SUDHL5 (cell line): ENCODE results near the genes TOP2A, SMARCE1, KRT40, KRTAP3-3, KRTAP3-2 and KRTAP2-4.

DNA sequence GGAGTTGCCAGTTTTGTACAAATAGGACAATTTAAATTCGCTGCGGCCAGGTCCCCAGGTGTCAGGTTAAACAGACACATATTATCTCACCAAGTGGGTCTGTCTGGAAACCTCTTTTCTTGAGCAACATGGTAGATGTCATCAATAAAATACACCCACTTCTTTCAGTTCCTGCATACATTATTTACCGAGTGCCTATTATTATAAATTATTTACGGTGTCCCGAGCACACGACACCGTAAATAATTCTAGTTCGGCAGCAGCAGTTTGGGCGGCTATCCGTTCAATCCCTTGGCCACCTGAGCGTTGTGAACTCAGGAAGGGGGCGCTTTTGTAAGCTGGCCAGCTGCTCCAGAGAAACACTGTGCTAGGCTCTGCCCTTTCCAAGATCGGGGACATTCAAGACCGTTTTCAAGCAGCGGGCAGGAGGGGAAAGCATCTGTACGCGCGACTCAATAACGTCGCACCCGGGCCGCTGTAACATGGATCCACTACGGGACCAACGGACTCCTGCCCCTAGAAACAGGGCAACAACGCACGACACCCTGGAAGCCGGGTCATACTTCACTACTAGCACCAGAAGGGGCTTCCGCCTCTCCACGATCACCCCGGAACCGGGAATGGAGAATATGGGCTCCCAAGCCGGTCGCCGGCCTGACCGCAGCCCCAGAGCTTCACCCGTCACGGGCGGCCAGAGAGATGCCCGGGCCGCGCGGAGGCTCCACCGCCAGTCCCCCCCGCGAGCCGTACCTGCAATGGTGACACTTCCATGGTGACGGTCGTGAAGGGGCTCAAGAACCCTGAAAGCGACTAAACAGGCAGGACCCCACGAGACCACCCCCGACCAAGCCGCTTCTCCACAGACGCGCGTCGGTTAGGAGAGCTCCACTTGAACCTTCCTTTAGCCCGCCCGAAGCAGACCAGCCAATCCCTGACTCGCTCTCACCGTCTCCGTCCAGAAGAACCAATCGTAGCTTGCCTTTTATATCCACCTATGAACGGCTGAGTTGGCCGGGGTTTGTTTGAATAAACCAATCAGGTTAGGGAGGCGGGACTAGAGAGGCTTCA lies at the start of gene TOP2A:
TOP2A (minus strand) TSS at position 876 of the 1,068 bp plus-strand sequence.
- PRO-cap, result bidirectional peak, plus-strand start at position 455 of the sequence, minus-strand start at position 307 of the sequence; bidirectional peak, plus-strand start at position 666 of the sequence, minus-strand start at position 622 of the sequence; unidirectional peak, minus-strand start at position 757 of the sequence; bidirectional peak, plus-strand start outside the sequence, minus-strand start at position 861 of the sequence

- PRO-cap, result no peak
Observed at GRCh38 chr17:40450061-40450693, 6.9 kb downstream of the IGFBP4 start.

- PRO-cap, result no peak
Observed at GRCh38 chr17:40460405-40461083, 17.3 kb downstream of the IGFBP4 start.

- PRO-cap, result no peak
Observed at GRCh38 chr17:40486908-40487503, 14.4 kb downstream of the TNS4 start.

DNA sequence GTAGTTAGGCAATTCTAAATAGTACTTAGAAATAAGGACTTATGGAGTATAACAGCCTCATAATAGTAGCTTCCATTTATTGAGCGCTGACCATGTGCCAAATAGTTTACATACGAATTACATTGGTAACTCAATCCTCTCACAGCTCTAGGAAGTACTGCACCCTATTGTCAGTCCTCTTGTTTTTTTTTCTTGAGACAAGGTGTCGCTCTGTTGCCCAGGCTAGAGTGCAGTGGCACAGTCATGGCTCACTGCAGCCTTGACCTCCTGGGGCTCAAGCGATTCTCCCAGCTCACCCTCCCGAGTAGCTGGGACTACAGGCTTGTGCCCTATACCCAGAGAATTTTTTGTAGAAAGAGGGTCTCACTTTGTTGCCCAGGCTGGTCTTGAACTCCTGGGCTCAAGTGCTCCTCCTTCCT lies 3.0 kb downstream of the TNS4 start:
- PRO-cap, result no peak

GRCh38 chr17:40564119-40564555 lies 1.1 kb downstream of the CCR7 start:
- PRO-cap, result no peak

DNA sequence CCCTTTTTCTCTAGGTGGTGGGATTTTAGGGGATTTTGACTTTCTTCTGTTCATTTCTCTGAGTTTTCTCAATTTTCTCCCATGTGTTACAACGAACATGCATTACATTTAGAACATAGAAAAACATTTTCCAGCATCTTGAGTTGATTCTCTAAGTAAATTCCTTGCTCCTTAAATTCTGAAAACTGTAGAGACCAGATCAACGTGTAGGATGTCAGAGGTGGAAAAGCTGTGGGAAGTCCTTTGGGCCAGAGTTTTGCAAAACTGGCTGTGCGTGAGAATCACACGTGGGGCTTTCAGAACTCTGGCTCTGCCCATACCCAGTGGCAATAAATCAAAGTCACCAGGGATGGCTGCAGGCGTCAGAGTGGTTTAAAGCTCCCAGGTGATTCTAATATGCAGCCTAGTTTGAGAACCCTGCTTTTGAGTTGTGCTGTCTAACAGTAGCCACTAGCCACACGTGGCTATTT lies 36.2 kb upstream of the CCR7 start:
- PRO-cap, result no peak

GRCh38 chr17:40647692-40647980 lies at the start of gene SMARCE1:
TSS of gene SMARCE1 (minus strand) at chr17:40647818.
- PRO-cap, result bidirectional peak, plus-strand start at chr17:40648080, minus-strand start at chr17:40647840

- PRO-cap, result no peak
Observed at GRCh38 chr17:40719477-40720162, 16.1 kb upstream of the KRT24 start.

DNA sequence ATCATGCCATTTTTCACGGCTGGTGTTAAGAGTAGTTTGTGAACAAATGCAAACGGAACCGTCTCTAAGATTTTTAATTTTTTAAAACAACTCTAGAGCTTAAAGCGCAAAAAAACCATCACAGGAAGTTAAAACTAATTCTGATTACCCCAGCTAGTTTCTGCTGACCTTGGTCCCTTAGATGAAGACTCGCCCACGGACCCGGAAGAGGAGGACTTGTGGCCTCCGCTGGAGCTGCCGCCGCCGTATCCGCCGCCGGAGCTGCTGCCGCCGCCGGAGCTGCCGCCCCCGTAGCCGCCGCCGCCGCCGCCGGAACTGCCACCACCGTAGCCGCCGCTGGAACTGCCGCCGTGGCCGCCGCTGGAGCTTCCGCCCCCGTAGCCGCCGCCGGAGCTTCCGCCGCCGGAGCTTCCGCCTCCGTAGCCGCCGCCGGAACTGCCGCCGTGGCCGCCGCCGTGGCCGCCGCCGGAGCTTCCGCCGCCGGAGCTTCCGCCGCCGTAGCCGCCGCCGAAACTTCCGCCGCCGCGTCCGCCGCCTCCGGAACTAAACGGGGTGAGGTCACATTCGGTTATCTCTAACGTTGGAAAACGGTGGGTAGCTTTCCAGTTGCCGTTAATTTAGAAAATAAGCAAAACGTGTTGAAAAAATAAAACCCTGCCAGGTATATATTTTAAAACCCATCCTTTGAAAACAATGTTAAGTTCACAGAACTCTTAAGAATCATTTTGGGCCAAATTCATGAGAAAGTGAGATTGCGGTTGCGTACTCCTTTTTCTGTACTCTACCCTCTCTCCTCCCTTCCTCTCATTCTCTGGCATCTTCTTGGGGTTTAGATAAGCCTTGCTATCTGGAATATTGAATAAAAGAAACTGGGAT lies 3.6 kb downstream of the KRT10 start:
- PRO-cap, result bidirectional peak, plus-strand start at position 180 of the sequence, minus-strand start at position 191 of the sequence; bidirectional peak, plus-strand start at position 527 of the sequence, minus-strand start at position 344 of the sequence

- PRO-cap, result no peak
Observed at GRCh38 chr17:40819495-40819836, 2.9 kb downstream of the KRT10 start.

DNA sequence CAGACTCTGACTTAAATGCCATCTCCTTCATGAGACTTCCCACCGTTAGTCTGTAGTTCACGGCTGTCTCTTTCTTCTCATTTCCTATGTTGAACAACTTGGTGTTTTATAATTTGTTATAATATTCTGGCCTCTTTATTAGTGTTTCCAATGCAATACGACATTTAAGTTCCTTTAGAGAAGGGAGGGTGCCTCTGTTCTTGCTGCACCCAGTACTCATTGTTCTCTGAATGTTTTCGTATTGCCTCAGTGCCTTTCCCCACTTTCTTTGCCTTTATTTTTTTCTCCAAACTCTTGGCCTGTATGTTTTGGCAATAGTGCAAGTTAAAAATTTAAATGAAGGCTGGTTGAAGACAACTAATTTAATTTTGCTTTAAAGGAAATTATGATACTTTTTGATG lies 6.2 kb upstream of the KRT10 start:
- PRO-cap, result no peak

DNA sequence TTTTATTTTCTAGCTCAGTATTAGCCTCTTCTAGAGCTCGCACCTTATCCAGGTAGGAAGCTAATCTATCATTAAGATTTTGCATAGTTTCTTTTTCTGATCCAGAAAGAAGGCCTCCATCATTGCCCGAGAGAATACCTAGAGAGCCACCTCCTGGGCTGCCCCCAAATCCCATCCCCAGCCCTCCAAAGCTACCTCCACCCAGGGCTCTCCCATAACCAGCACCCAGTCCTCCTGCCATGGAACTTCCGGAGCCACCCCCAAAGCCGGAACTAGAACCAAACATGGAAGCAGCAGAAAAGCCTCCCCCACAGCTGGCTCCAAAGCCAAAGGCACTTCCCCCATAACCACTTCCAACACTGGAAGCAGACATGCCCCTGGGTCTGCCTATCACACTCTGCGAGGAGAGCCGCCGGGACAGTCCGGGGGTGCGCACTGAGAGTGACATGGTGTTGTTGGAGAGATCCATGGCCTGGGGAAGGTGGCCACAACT lies 259 bp downstream of the KRT12 start:
- PRO-cap, result no peak

- PRO-cap, result no peak
Observed at GRCh38 chr17:40883528-40883941, 1.5 kb downstream of the KRT20 start.

GRCh38 chr17:40984074-40984407 lies at the start of gene KRT40:
TSS of gene KRT40 (minus strand) at chr17:40984326.
- PRO-cap, result no peak

GRCh38 chr17:40994085-40994284 lies at the start of gene KRTAP3-3:
TSS of gene KRTAP3-3 (minus strand) at chr17:40994164.
- PRO-cap, result no peak

GRCh38 chr17:40999800-41000077 lies at the start of gene KRTAP3-2:
TSS of gene KRTAP3-2 (minus strand) at chr17:40999906.
- PRO-cap, result no peak

- PRO-cap, result no peak
Observed at GRCh38 chr17:41059121-41059907, 600 bp downstream of the KRTAP2-3 start.

GRCh38 chr17:41065642-41066200 lies at the start of gene KRTAP2-4:
TSS of gene KRTAP2-4 (minus strand) at chr17:41065879.
- PRO-cap, result no peak

DNA sequence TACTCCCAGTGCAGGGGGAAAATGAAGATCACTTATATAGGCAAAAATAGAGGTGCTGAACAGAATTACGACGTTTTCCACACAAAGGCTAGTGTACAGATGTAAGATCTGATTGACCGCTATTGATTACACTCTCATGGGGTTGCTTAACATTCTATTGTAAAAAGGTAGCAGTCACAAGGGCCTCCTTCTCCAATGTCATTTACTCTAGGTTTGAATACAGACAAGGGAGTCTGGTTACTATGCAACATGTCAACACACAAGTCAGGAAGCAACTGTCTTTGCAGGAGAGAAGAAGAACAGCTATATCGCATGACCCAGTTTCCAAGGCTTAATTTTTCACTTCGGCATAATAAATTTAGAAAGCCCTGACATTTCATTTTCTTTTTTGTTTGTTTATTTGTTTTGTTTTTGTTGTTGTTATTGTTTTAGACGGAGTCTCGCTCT lies 7.9 kb downstream of the KRT37 start:
- PRO-cap, result no peak